Skeletal muscle satellite cell (primary cell): ENCODE measurements around the genes RPS27A and EFEMP1.

- CAGE, long polyA plus RNA, result no peak
These were observed 95.5 kb upstream of the EML6 start for GRCh38 chr2:54627882-54628486.

DNA sequence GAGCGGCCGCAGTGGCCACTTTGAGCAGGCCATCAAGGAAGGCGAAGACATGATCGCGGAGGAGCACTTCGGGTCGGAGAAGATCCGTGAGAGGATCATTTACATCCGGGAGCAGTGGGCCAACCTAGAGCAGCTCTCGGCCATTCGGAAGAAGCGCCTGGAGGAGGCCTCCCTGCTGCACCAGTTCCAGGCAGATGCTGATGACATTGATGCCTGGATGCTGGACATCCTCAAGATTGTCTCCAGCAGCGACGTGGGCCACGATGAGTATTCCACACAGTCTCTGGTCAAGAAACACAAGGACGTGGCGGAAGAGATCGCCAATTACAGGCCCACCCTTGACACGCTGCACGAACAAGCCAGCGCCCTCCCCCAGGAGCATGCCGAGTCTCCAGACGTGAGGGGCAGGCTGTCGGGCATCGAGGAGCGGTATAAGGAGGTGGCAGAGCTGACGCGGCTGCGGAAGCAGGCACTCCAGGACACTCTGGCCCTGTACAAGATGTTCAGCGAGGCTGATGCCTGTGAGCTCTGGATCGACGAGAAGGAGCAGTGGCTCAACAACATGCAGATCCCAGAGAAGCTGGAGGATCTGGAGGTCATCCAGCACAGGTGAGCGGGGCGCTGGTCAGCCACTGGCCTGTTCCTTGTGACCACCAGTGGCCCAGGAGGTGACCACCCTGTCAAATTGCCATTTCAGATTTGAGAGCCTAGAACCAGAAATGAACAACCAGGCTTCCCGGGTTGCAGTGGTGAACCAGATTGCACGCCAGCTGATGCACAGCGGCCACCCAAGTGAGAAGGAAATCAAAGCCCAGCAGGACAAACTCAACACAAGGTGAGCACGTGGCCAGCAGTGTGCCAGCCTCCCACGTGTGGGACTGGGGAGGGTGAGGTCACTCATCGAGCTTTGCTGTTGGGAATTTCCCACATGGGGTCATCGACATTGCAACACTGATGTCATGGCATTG lies 94.0 kb upstream of the EML6 start:
- CAGE, long polyA plus RNA, result no peak

DNA sequence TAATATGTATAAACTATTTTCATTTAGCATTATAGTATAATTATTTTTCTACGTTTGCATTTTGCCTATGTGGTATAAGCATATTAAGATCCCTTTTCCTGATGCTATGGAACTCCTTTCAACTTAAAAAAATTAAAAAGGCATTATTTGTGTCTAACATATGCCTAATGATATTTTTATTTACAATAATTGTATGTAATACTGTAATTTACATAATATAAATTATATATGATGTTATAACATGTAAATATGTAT lies 87.4 kb upstream of the EML6 start:
- CAGE, long polyA plus RNA, result no peak

DNA sequence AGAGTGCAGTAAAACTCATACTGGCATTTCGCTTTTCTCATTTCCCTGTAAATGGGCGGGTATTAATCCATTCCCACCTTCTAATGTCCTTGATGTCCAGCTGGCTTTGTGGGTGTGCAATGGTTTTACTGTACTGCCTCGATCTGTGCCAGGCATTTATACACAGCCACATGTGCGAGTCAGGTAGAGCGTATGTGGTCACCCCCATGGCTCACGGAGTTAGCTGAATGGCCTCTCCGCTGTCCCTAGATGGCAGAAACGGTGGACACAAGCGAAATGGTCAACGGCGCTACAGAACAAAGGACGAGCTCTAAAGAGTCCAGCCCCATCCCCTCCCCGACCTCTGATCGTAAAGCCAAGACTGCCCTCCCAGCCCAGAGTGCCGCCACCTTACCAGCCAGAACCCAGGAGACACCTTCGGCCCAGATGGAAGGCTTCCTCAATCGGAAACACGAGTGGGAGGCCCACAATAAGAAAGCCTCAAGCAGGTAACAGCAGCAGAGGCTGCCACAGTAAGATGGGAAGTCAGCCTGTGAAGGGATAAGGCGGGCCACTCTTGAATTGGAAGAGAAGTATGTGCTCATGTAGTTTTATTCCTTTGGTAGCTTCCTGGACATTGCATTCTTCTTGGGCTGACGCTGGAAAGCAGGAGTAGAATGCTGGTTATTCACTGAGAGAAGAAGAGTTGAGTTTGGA lies 59.1 kb upstream of the EML6 start:
- CAGE, long polyA plus RNA, result no peak

DNA sequence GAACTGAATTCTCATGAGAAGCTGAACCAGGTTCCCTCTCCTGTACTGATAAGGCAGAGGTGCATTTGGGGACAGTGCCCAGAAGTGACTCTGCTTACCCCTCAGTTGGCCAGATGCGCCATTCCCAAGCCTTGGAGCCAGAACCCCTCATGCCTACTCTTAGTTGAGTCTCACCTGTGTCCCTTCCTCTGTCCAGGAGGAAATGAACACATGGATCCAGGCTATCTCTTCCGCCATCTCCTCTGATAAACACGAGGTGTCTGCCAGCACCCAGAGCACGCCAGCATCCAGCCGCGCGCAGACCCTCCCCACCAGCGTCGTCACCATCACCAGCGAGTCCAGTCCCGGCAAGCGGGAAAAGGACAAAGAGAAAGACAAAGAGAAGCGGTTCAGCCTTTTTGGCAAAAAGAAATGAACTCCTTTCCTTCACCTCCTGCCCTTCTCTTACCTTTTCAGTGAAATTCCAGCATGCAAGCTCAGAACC lies 55.3 kb upstream of the EML6 start:
- CAGE, long polyA plus RNA, result no peak

GRCh38 chr2:54947269-54947836 lies 102.9 kb downstream of the RTN4 start:
- CAGE, long polyA plus RNA, result no peak

- CAGE, long polyA plus RNA, result no peak
These were observed 87.9 kb downstream of the RTN4 start for GRCh38 chr2:54962141-54962916.

GRCh38 chr2:55009309-55009755 lies 40.9 kb downstream of the RTN4 start:
- CAGE, long polyA plus RNA, result no peak

GRCh38 chr2:55011695-55012346 lies 38.4 kb downstream of the RTN4 start:
- CAGE, long polyA plus RNA, result no peak

GRCh38 chr2:55061657-55062261 lies 11.5 kb upstream of the RTN4 start:
- CAGE, long polyA plus RNA, result no peak

GRCh38 chr2:55232485-55232942 lies at the start of gene RPS27A:
Gene RPS27A (plus strand): TSS chr2:55232688.
- CAGE, long polyA plus RNA, result start-site peak on the plus strand at chr2:55232635-55232729, 24,660 and 23,536 reads in 2 replicates

DNA sequence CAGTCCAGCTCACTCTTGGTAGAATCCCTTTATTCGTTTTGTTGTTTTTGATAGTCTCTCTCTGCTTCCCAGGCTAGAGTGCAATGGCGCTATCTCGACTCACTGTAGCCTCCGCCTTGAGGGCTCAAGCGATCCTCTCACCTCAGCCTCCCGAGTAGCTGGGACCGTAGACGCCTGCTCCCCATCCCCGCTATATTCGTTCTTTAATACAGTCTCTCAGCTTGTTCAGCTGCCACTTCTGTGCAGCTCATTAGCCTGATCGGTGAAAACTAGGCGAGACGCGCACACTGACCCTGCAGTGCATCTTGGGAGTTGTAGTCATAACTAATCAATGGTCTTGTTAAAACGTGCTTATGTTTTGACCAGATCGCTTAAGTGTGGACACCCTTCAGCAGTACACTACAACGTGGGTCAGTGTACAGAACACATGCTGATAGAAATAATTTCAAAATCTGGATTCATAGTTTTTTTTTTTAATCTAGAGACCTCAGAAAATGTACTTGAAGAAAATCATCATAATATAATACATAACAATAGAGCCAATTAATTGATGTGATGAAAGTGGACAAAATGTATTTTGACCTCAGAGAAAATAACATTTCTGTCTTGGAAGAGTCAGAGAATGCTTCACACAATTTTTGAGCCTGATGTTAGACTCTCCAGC lies 1.3 kb upstream of the PPP4R3B start:
- CAGE, long polyA plus RNA, result no peak

DNA sequence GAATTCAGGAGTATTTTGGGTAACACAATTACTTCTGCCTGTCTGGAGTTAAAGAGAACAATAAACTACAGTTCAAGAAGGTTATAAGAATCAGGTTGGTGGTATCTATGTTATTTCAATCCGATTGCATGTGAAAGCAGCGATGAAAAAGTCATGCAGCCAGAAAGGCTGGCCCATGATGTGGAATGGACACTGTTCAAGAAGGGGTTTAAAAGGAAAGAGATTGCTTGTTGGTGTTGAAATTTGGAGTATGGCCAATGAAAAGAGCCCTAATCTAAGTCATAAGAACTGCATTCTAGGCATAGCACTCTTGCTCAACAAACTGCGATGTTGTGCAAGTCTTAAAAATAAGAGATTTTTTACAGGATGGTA lies 61.4 kb downstream of the EFEMP1 start:
- CAGE, long polyA plus RNA, result no peak

DNA sequence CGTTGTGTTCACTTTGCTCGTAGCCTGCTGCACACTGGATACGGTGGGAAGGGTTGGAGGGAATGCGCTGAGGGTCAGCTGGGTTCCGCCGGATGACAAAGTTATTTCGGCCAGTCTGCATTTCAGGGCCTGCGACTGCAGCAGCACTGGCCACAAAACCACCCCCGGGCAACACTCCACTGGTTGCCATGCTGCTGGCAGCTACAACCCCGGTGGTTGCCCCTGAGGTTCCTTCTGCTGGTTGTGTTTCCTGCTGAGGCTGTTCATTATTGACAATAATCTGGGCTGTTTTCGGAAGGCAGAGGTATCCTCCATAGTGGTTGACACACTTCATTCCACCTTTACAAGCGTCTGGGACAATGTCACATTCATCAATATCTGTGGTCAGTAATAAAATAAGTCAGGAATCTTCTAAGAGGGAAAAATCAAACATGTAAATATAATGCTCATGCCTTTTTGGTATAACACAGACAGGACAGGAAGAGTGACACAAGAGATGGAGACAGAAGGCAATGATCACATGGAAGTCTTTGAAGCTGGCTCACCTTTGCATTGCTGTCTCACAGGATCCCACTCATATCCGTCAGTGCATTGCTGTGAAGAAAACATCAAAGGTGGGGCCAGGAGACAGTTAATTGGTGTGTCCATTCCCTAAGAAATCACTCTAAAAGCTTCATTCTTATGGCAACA lies 5.8 kb downstream of the EFEMP1 start:
- CAGE, long polyA plus RNA, result no peak

GRCh38 chr2:55922823-55923624 lies 558 bp downstream of the EFEMP1 start:
- CAGE, long polyA plus RNA, result no peak

DNA sequence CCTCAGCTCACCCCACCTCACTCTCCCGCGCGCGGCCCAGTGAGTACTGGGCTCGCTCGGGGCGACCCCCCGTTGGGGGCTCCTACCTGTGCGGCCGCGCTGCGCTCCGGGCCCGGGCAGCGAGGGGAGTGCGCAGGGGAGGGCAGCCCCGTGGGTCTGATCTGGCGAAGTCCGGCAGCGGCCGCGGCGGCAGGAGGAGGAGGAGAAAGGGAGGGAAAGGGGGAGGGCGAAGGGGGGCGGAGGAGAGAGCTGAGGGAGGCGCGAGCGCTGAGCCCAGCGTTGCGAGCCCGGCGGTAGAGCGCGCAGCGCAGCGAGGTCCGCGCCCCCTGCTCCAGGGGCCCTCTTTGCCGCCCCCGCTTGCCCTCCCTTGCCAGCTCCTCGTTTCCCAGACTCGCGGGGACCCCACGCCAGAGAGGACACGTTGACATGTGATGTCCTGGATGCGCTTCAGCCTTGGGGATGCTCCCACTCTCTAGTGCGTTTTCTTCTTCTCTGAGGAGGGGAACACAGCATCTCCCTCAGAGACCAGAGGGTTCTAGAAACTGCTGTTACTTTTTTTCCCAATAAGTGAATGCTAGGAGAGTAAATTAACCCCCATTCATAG lies at the start of gene EFEMP1:
Gene EFEMP1, minus strand, starts transcription at position 158 of the 604 bp plus-strand sequence.
- CAGE, long polyA plus RNA, result start-site peak on the minus strand centred at position 157 of the sequence, 73 bp wide, 9,119 and 6,925 reads in 2 replicates

- CAGE, long polyA plus RNA, result no peak
These were observed 61.0 kb downstream of the VRK2 start for GRCh38 chr2:58107594-58108022.

DNA sequence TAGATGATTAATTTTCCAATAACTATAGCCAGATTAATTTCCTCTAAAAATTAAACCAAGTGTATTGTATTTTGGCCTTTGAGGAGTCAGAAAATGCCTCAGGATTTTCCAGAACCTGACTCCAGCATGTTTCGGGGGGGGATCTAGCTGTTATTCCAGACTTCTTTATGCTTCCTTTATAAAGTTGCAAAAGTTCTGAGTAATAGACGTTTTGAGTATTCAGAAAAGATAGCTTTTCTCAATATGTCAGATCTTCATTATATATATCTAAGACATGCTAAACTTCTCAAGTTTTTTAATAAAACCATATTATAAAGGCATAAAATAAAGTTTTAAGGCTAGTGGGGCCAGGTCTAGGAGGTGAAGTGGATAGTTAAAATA lies 270.5 kb upstream of the FANCL start:
- CAGE, long polyA plus RNA, result no peak

GRCh38 chr2:59887910-59888329 lies 665.5 kb downstream of the BCL11A start:
- CAGE, long polyA plus RNA, result no peak

GRCh38 chr2:60094405-60095075 lies 458.9 kb downstream of the BCL11A start:
- CAGE, long polyA plus RNA, result no peak